Brain (tissue), 1 donor: Measurements from ENCODE around the gene CDHR3.

GRCh38 chr7:105013119-105014166 lies 562 bp upstream of the KMT2E start:
- RRBS, result 1% methylated on average over 11 of the region's 74 CpGs

DNA sequence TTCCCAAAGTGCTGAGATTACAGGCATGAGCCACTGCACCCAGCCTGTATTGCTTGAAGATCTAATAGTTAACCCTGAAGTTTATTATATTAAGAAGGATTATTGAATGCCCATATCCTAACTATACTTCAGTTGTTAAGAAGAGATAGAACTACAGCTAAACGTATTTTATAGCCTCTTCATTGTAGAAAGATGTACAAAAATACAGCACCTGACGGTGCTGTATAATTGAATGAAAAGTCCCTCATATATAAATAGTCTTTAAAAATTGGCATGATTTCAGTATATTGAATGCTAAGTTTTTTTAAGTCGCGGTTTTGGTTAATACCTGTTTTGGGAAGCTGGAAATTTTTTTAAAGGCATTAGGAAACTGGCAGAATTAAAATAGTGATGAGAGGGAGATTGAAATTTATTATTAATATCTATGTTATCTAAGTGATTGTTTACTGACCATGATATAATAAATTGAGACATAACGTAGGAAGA lies 38.9 kb downstream of the KMT2E start:
- RRBS, result no CpG with 5 or more reads among the region's 5 CpGs

DNA sequence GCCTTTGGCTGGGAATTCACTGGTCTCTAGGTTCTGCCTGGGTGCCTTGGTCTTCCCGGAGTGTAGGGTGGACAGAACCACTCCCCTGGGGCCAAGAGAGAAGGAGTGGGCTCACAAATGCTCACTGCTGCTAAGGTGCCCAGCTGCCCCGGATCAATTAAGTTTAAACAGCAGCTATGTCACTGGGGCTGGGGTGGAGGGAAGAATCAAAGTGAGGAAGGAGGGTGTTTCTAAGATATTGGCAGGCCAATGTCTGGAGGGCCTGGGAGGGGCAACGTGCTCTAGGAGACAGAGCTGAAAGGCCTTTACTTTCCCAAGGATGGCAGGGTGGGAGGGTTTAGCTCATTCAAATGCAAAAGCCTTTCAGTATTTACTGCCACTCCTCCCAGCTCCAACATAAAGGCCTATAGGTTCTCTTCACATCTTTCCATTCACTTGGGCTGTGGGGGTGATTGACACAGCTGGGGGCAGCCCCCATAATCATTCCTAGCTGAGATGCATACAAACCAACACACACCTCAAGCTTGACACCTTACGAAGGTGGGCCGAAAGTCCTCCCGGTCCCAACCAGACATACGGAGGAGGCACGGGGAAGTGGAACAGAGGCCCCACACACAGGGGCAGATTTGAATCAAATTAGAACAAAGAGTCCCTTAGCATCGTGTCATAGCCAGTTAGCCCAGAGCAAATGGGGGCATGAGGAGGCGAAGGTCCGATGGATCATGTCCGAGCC lies 107.9 kb upstream of the EFCAB10 start:
- RRBS, result 93% methylated on average over 2 of the region's 12 CpGs

- RRBS, result no CpG with 5 or more reads among the region's 14 CpGs
These were observed 109.8 kb upstream of the EFCAB10 start for GRCh38 chr7:105690972-105691519.

- RRBS, result no CpG with 5 or more reads among the region's 13 CpGs
These were observed at the start of gene CDHR3 for GRCh38 chr7:105962714-105963438. CDHR3 (plus strand) TSS chr7:105963264.

- RRBS, result no CpG with 5 or more reads among the region's 37 CpGs
These were observed 46.5 kb downstream of the CDHR3 start for GRCh38 chr7:106009252-106010252.

- RRBS, result no CpG with 5 or more reads among the region's 6 CpGs
These were observed 50.8 kb downstream of the SYPL1 start for GRCh38 chr7:106061270-106061719.

GRCh38 chr7:106277360-106277784 lies 7.4 kb downstream of the NAMPT start:
- RRBS, result no CpG with 5 or more reads among the region's 4 CpGs

DNA sequence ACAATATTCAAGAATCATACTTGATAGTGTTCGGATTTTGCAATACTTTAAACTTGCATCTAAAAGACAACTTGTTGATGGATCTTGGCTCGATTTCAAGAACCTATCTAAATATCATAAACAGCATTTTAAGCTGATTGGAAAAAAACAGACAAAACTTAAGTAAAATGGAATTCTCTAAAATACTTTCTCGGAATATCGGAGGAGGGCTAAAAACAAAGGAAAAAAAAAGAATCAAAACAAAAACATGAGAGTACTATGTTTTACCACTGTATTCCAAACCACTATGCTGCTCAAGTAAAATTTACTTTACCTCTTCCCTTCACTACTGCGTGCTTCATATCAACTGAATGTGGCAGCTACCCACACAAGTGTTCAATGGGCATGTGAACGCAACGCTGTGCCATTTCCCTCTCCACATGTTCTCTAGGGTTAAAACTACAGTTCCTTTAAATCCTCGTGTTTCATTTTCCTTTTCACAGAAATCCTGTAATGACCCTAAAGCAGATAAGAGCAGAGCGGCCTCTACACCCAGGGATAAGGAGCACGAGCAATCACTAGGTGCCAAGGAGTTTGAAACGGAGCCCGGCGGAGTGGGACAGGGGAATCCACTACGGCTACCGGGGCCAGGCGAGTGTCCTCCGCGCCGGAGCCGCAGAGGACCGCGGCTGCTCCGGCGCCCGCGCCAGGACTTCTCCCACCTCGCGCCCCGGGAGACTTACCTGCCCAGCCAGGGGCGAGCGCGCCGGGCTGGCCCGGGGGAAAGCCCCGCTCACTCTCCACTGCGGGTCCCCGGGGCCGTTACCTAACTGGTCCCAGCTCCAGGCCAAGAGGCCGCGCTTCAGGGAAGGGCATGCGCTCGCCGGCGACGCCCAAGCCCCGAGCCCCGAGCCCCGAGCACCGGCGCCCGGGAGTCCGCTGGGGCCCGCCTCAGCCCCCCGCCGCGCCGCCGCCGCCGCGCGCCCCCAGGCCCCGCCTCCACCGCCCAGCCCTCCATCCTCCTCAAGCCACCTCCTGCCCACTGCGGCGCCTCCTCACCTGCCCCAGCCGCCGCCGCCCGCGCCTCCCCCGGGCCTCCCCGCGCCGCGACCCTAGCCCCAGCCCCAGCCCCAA lies 801 bp downstream of the NAMPT start:
- RRBS, result 2% methylated on average over 18 of the region's 76 CpGs

- RRBS, result no CpG with 5 or more reads among the region's 3 CpGs
These were observed 60.8 kb upstream of the NAMPT start for GRCh38 chr7:106345248-106346324.

DNA sequence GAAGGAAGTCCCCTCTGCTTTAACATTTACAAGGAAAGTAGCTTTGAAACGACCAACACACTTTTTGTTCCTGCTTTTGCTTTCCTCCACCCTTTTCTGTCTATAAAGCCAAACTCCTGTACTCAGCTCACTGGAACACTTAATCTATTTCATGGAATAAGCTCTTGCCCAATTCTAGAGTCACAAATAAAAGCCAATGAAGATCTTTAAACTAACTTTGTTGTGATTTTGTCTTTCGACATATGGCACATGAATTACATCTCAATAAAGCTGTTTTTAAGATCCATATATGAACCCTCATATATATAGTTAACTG lies 86.9 kb upstream of the CCDC71L start:
- RRBS, result no CpG with 5 or more reads among the region's 2 CpGs

DNA sequence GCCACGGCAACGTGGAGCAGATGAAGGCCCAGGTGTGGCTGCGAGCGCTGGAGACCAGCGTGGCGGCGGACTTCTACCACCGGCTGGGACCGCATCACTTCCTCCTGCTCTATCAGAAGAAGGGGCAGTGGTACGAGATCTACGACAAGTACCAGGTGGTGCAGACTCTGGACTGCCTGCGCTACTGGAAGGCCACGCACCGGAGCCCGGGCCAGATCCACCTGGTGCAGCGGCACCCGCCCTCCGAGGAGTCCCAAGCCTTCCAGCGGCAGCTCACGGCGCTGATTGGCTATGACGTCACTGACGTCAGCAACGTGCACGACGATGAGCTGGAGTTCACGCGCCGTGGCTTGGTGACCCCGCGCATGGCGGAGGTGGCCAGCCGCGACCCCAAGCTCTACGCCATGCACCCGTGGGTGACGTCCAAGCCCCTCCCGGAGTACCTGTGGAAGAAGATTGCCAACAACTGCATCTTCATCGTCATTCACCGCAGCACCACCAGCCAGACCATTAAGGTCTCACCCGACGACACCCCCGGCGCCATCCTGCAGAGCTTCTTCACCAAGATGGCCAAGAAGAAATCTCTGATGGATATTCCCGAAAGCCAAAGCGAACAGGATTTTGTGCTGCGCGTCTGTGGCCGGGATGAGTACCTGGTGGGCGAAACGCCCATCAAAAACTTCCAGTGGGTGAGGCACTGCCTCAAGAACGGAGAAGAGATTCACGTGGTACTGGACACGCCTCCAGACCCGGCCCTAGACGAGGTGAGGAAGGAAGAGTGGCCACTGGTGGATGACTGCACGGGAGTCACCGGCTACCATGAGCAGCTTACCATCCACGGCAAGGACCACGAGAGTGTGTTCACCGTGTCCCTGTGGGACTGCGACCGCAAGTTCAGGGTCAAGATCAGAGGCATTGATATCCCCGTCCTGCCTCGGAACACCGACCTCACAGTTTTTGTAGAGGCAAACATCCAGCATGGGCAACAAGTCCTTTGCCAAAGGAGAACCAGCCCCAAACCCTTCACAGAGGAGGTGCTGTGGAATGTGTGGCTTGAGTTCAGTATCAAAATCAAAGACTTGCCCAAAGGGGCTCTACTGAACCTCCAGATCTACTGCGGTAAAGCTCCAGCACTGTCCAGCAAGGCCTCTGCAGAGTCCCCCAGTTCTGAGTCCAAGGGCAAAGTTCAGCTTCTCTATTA lies 3.1 kb downstream of the PIK3CG start:
- RRBS, result 99% methylated on average over 13 of the region's 67 CpGs

DNA sequence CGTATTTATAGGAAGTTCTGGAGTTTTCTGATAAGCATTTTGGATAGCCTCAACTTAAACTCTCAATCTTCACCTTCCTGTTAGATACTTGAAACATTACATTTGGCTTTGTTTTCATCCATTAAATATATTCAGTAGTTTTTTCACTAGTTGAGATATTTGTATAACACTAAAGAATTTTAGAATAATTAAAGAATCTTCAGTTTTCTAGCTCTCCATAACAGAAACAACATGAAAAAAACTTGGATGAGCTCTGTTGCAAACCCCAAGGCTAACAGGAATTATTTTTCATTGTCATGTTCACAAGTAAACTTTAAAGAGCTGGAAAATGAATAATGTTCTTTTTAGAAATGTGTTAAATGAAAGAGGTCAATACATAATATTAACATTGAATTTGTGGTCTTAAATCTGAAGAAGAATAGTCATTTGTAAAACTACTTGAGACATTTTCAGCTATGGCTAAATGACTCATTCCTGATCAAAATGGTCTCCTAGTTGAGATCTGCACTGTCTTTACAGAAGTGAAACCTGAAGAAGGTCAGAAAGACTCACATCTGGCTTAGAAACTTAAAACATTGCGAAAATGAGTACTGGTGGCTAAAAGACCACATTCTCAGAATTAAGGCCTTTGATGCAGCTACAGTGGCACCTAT lies 5.8 kb downstream of the PIK3CG start:
- RRBS, result no CpG with 5 or more reads among the region's 2 CpGs

GRCh38 chr7:107685304-107685547 lies 24.6 kb downstream of the SLC26A4 start:
- RRBS, result no CpG with 5 or more reads among the region's 2 CpGs

- RRBS, result no CpG with 5 or more reads among the region's 11 CpGs
These were observed 34.9 kb downstream of the DLD start for GRCh38 chr7:107925649-107926587.

DNA sequence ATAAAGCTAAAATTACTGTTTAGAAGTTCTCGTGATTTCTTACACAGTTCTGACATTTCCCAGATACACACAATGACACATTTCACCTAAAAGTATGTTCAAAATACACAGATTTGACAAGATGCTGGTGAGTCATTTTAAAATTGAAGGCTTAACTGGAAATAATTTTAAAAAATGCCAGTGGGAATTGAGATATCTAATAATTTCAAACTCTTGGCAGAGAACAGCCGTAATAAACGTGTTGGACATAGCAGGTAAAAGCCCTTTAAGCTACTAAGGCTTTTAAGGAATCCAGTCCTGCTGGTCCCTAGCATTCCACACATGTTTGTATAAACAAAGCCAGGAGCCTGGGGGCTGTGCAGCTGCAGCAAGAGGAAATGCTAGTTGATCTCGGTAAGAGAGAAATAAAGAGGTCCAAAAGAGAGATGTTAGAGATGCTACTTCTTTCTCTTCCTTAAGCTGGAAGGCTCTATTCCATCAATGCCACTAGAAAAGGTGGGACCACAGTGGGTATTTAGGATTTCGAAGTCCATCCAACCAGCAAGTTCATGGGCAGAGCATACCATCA lies 50.5 kb downstream of the LAMB1 start:
- RRBS, result no CpG with 5 or more reads among the region's 5 CpGs

DNA sequence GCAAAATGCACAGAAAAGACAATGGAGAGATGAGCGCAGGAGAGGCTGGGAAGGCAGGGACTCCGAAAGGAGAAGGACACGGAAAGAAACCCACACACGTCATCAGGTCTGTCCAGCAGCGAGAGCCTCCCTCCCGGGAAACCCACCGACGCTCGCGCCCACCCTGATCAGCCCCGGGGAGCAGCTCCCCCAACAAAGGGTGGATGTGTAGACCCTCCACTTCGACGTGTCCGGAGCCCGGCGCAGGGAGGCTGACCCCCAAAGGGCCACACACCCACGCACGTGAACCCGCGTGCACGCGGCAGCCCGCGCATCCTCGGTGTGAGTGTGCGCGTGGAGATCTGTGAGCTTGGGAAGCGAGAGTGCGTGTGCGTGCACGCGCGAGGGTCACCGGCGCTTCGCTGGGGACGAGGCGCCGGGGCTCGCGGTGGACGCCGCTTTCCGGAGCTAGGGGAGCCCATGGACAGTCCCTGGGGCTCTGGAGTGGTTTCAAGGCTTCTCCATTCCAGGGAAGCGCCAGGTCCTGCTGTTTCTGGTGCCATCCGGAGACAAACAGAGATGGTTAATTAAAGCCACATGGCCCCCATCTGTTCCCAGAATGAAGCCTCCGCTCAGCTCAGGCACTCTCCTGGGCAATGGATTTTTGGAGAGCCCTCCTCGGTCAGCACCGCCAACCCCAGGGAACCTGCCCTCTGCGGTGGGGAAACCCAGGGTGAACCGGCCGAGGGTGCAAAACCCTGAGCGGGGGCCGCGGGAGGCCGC lies 927 bp downstream of the LAMB1 start:
- RRBS, result 2% methylated on average over 18 of the region's 56 CpGs